HL-60 (cell line): ENCODE measurements around a stretch of chr2.

DNA sequence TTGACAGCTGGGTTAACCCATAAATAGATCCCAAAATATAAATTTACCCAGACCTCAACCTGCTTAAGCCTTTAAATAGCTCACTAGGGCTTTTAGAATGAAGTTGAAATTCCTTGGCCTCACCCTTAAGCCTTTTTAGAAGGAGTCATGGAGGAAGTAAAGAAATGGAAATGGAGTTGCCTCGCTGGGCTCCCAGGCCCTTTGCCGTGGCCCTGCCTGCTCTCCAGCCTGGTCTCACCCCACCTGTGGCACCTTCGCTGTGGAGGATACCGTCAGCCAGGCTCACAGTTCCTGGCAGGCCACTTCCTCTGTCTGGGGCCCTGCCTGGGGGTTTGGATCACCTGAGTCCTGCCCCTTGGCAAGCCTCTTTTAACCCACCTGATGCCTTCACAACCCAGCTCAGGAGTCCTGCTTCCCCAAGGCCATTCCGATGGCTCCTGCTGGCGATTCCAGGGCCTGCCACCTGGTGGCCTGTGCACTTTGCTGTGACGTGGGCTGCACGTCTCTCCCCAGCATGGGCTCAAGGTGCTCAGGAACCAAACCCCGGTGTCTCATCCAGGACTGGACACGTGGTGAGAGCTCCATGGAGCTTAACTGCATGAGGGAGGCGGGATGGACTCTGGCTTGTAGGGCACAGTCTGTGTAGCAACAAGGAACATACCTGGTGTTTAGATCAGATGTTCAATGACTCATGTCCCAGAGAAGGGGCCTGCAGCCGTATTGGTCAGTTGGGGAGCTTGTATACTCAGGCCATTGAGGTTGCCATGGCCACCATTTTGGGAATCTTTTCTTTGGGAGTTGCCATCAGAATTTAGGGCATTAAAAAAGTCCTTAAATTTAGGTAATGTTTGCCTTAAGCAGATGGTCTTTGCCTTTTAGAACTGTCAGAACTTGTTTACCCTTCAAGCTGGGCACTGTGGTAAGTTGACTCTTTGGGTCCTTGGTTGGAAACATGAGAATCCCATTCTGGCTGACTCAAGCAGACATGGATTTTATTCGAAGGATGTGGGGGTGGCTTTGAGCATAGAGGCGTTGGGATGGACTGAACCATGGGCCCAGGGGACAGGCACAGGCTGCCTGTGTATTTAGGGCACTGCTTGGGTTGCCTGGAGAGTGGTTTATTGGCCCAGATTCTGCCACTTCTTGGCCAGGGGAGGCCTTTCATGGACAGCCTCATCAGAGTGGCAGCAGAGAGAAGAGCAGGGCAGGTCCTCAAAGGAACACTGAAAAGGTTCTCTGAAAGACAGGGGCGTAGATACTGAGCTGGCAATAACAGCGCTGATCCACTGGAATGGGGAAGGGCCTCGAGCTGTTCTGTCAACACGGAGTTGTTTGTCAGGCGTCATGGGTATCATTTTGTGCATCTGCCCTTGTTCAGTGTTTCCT lies 20.9 kb downstream of the AGAP1 start:
- RRBS: no CpG with 5 or more reads among the region's 19 CpGs

DNA sequence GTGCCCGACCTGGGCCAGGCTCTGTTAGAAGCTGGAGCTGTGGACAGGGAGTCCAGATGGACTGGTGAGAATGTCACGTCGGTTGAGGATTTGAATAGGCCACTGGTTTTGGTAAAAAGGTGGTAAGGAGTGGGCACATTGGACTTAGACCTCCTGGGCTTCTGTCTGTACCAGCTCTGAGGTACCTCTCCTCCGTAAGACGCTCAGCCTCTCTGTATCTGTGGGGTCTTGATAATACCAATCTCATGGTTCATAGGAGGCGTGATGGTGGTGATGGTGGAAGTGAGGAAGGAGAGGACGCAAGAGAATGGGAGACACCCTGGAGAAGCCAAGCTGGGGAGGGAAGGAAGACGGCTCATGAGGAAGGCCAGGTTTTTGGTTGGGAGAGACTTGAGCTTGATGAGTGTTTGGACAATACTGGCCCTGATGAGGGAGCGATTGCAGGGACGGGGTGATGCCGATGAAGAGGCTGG lies 28.4 kb downstream of the AGAP1 start:
- RRBS: no CpG with 5 or more reads among the region's 11 CpGs

GRCh38 chr2:235596205-235596746 lies 102.4 kb downstream of the AGAP1 start:
- RRBS: 63% methylated on average over 3 of the region's 7 CpGs

- RRBS: no CpG with 5 or more reads among the region's 15 CpGs
These were observed 121.1 kb downstream of the AGAP1 start for GRCh38 chr2:235614704-235615516.

DNA sequence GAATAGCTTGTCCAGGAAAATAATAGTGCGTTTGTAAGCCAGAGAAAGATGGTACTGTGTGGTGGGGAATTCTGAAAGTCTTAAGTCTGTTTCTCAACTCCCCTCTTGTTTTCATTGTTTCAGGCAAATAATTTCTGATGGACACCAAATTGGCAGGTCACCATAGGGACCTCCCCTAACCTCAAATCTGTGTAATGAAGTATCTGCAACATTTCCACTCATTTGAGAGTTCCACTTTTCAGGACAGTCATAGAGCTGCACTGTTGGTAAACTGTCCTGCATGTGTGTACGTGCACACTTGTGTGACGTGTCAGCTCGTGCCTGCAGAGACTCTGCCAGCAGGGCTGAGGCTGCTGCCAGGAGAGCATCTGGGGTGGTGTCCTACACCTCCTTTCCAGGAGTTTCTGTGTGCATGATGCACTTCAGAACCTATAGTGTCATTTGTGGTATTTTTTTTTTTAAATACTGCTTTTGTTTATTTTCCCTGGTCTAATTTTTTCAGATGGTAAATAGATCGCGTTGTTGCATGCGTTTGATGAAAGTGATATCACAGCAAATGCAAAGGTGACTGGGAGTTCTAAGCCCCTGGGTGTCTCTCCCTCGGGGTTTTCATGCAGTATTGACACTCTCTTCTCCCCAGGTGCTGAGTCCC lies 195.8 kb downstream of the AGAP1 start:
- RRBS: no CpG with 5 or more reads among the region's 8 CpGs

GRCh38 chr2:235811793-235812837 lies 318.3 kb downstream of the AGAP1 start:
- RRBS: no CpG with 5 or more reads among the region's 37 CpGs

DNA sequence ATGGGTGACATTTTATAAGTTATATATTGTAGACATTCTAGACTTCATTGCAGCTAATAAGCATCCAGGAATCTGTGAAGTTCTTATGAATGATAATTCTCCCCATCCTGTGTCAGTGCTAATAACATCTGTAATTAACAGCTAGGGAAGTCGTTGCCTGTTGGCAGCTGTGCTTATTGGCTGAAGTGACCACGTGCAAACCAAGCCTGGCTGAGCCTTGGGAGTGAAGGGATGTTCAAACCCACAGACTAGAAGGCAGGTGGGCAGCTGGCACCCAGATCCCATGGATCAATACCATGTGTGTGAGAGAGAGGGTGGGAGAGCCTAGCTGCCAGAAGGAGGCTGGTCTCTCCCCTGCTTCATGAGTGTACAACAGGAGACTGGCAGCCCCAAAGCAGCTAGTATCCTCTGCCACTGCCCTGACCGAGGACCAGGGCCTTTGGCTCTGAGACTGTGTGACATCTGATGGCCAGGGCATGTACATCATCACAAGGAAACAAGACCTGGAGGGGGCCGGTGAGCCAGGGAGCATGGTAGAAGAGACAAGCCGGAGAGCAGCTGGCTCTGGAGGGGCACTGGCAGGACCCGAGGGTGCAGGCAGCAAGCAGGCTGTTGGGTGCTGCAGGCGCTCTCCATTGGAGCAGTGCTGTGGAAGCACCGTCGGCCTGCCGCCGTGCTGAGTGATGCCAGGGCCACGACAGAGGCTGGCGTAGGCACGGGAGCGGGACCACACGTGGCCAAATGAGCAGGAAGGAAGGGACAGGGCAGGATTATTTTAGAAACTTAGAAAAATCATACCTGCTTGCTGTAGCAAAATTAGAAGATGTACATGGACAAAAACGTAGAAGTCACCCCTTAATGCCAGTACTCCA lies 335.4 kb downstream of the GBX2 start:
- RRBS: no CpG with 5 or more reads among the region's 17 CpGs

DNA sequence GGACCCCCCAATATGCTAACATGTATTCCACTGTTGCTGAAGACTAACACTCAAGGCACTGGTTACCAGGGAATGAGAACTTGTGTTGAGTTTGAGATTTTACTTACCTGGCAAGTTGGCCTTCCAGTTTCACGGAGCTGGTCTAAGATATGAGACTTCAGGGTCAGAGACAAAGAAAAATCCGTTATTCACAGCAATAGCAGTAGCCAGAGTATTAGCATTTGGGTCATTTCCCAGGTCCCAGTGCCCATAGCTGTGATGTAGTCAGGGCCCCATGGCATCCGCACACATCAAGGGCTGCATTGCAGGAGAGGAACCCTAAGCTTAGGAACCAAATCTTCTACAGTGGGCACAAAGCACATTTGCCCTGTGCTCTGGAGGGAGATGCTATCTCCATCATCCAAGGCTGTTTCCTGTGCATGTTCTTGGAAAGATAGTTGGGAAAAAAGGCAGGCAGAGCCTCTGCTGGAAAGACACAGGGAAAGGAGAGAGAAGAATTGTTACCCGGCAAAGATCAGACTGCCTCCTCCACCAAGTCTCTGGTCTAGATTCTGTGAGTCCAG lies 88.3 kb downstream of the GBX2 start:
- RRBS: no CpG with 5 or more reads among the region's 4 CpGs

DNA sequence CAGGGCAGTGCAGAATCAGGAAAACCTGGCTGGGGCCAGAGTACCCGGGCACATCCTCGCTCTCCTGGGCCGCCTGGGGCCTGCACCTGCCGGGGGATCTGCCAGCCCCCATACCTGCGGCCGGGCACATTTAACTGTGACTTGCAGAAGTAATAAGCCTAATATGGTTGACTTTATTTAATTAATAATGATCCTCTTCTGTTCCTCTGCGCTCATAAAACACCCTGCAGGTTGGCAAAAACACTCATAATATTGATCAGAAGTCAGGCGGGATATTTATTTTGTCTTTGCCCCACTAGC lies 60.5 kb downstream of the GBX2 start:
- RRBS: 86% methylated on average over 4 of the region's 8 CpGs

- RRBS: no CpG with 5 or more reads among the region's 12 CpGs
These were observed 22.7 kb downstream of the ASB18 start for GRCh38 chr2:236241343-236242104.

DNA sequence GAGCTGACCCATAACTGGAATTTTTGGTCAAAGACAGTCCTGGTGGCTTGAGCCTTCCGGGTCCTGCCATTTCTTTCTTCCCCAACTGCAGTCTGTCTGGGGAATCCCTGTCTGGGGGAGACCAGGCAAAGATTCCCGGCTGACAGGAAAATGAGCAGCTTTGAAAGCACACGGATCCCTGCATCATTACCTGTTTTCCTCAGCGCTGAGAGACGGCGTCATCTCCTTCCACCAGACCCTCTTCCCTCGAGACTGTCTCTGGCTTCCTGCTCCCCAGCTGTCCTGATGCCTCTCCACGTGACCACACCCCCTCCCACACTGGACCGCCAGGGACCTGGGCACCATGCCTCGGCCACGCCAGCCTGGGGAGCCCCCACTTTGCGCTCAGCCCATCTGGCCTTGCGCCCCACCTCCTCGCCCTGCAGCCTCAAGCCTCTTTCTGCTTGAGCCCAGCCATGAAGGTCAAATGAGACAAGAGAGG lies 3.8 kb downstream of the IQCA1 start:
- RRBS: 69% methylated on average over 2 of the region's 14 CpGs

DNA sequence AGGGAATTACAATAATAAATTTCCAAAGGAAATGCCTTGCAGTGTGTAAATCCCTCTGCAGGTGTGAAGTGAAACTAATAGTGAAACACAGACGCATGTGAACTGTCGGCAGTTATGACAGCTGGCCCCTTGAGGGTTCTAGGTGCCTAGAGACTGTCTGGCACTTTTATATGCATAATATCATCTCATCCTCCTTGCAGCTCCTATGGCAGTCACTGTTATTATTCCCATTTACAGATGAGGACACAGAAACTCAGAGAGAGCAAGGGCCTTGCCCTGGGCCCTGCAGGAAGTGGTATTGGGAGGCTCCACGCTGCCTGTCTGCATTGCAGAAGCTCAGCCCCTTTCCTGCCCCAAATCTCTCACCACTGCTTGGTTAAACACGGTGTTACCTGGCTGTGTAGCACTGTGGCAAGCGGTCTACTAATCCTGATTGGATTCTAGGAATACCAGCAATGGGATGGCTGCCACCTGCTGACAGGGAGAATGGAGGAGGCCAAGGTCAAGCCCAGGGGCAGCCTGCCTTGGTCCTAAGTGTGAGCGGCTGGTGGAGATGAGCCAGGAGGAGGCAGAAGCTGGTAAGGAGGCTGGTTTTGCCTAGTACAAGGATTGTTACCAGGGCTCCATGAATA lies 29.6 kb upstream of the IQCA1 start:
- RRBS: no CpG with 5 or more reads among the region's 6 CpGs

GRCh38 chr2:236568374-236569250 lies 1.0 kb upstream of the ACKR3 start:
- RRBS: no CpG with 5 or more reads among the region's 36 CpGs

DNA sequence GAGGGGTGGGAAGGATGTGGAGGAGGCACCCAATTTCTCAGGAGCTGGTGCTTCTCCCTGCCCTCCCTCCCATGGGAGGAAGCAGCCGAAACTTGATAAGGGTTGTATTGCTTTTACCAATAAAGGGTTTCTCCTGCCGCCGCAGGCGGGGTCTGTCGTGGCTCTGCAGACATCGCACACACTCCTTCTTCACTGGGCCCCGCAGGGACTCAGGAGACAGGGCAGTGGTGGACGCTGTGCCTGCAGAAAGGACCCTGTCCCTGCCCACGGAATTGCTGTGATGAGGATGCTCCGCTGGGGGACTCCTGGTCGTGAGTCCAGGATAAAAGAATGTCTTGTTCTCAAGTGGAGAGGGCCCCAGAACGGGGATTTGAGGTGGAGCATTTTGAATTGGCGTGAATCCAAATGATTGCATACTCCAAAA lies 119.2 kb downstream of the ACKR3 start:
- RRBS: no CpG with 5 or more reads among the region's 13 CpGs

DNA sequence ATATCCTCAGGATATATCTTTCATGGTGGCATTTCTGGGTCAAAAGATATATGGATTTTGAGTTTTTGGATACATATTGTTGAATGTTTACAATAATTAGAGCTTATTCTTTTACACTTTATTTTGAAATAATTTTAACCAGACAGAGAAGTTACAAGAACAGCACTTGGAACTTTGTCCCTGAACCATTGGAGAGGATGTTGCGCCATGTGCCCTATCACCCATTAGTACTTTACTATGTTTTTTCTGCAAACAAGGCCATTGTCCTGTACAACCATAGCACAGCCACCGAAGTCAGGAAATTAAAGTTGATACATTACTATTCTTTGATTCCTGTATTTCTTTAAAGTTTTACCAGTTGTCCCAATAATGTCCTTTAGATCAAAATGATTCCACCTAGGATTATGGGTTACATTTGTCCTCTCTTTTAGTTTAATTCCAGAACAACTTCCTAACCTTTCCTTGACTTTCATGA lies 188.8 kb downstream of the ACKR3 start:
- RRBS: no CpG with 5 or more reads among the region's 2 CpGs

DNA sequence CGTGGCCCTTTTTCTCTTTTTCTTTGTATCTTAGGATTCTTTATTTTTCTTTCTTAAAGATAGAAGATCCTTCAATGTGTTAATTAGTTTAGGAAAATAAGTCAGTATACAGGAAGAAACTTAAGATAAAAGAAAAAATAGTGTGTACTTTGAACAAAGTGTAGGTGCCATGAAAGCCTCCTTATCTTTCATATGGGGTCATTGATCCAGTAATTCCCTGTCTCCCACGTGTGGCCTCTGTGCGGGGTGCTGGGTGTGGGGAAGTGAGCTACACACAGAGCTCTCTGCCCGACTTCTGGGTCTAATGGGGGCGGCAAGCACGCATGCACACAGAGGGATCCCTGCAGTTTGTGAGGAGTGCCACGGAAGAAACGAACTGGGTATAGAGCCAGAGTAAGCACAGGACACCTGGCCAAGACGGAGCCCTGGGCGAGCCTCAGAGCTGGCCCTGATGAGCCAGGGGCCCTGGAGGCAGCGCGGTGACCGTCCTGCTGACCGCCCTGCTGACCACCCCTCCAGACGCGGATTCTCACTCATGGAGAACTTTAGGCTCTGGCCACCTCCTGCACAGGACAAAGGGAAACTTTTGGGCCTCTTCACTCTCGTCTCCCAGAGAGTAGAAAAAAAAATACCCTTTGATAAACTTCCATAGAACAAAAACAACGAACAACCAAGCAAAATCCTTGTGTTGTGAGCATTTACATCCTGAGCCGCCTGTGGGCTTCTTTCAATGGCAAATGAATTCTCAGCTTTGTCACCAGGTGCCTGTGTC lies 253.6 kb downstream of the ACKR3 start:
- RRBS: no CpG with 5 or more reads among the region's 19 CpGs

- RRBS: no CpG with 5 or more reads among the region's 14 CpGs
These were observed 96.4 kb downstream of the COPS8 start for GRCh38 chr2:237181690-237182883.

DNA sequence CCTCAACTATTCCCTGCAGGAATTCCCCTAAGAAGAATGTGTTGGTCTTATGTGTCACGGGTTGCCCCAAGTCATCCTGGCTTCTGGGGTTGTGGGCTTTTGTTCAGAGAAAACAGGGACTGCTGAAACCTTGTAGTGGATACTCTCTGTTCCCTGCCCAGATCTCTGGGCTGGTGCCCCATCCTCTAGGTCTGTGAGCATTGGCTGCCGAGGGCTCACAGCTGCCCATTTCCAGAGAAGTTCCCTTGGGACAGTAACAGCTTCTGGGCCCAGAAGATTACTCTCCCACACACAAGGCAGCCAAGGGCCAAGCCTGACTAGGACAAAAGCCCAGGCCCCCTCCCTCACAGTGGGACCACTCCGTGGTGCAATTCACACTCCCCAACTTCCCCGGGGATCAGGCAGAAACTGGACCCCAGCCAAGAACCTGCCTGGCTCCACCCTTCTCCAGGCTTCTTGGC lies 137.8 kb downstream of the COPS8 start:
- RRBS: no CpG with 5 or more reads among the region's 4 CpGs

- RRBS: no CpG with 5 or more reads among the region's 4 CpGs
These were observed 116.5 kb downstream of the COL6A3 start for GRCh38 chr2:237297472-237297949.

- RRBS: no CpG with 5 or more reads among the region's 31 CpGs
These were observed 73.4 kb downstream of the COL6A3 start for GRCh38 chr2:237340209-237341282.